Placental epithelial cell (primary cell): Measurements from ENCODE around the genes WNT5A, ARHGEF3, IL17RD and PDE12.

- CAGE, long polyA plus RNA = no peak
Measured at GRCh38 chr3:55480640-55481743, 6.1 kb downstream of the WNT5A start.

- CAGE, long polyA plus RNA = no peak
Measured at GRCh38 chr3:55482905-55483207, 4.2 kb downstream of the WNT5A start.

DNA sequence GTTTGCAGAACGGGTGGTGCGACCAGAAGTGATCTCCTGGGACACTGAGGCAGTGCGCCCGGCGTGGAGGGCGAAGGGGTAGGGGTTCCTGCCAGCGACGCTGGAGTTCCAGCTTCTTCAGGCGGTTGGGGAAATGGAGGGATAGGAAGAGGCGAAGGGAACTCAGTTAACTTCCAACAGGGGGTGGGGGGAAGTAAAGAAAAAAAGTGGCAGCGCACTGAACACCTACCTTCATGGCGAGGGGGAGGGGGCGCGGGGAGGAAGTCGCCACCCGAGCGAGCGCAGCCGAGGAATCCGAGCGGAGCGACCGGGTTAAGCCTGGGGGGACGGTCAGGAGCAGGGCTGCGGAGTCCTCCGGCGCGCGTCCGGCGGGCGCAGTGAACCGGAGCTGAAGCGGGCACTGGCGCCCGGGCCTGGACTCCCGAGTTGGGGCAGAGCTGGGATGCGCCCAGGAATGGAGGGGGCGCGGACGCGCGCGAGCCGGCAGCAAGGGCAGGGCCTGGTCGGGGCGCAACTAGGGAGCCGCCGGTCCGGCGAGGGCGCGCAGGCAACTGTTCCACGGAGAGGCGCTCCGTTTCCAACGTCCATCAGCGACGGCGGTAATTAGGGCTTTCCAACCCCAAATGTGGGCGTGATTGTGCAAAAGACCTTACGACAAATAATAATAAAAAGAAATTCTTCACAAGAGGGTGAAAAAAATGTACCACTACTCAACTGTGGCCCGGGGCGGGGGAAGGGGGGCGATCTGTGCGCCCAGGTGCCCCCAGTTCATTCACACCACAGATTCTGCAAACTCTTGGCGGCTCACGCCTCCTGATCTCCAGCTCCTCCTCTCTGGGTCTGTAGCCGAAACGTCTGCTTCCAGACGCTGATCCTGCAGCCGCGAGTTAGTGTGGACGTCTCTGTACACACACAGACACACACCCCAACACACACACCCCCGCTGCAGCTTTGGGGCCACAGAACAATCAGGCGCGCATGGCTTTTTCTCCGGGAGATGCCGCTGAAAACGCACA, at the start of gene WNT5A:
Gene WNT5A, minus strand, starts transcription at position 556 of the 1,016 bp plus-strand sequence.
- CAGE, long polyA plus RNA = no peak

DNA sequence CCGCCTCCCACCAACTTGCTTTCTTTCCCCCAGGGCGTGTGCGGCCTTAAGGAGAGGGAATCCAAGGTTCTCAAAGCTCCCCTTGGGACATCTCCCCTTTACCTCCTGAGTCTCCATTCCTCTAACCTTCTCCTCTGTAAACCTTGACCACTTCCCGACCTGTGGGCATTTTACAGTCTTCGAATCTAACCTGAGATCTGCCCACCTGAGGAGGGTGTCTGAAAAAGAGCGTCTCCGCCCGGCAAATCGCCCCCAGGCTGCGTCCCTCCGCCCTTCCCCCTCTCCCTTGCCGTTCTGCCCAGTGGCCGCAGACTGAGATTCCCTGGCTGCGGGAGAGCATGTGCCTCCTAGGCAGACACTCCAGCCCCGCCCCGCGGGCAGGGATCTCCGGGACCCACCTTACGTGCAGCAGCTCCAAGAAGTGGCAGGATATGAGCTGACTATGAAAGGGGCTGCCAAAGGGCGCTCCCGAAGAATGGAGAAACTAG, 2.6 kb upstream of the WNT5A start:
- CAGE, long polyA plus RNA = no peak

- CAGE, long polyA plus RNA = no peak
Measured at GRCh38 chr3:55555785-55557121, 69.1 kb upstream of the WNT5A start.

DNA sequence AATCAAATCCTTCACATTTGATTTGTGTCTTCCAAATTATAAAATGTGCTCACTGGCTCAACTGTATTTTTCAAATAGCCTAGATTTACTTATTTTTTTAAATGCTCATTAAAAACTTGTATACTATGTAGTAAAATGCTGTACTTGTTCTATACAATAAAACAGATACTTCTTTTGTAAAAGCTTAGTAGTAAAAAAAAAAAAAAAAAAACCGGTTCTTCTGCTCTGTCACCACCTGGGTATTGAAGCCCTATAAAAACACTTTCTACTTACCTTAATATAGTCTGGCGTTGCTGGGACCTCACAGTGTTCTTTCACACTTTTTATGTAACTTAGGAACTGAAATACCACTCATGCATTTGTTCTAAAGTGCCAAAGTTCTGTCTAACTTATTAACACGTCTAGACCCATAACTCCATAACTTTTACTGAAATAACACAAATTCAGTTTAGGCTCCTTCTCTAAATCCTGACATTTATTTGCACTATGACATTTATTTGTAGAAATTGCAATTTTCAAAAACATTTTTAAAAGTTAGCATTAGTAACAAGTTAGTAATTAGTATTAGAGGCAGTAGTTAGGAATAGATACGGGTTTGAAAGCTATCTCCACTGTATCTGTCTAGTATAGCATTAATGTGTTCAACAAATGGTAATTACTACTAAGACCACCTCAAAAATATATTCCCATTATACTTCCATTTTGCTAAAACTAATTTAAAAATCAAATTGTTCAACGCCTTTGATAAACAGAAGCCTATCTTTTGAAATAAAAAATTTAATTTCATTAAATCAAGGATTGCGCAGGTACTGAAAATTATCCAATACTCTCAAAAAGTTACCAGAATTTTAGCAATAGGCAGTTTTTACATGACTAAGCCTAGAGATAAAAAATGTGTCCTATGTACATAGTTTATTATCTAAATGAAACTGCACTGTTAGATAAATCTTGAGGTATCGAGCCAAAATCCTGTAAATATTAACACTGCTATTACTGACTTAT, 61.1 kb downstream of the TASOR start:
- CAGE, long polyA plus RNA = no peak

GRCh38 chr3:56758493-56759085, 43.2 kb downstream of the ARHGEF3 start:
- CAGE, long polyA plus RNA = no peak

DNA sequence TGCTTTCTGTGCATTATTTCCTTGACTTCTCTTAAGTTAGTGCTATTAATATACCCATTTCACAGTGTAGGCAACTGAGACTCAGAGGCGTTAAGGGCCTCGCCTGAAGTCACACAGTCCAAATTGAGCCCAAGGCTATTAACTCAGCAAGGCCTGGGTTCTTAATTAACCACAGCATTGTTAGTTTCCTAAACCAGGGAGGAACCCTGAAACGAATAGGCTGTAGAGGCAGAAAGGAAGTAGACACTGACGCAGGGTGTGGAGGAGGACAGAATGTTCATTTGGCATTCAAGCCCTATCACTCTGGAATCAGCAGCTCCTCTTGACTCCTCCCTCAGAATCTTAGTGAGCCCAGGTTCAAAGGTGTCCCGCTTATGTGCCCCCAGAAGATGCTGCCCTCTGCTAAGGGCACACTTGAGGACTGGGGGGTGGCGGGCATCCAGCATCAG, 13.9 kb downstream of the ARHGEF3 start:
- CAGE, long polyA plus RNA = no peak

GRCh38 chr3:56801446-56801801, 325 bp downstream of the ARHGEF3 start:
- CAGE, long polyA plus RNA = no peak

DNA sequence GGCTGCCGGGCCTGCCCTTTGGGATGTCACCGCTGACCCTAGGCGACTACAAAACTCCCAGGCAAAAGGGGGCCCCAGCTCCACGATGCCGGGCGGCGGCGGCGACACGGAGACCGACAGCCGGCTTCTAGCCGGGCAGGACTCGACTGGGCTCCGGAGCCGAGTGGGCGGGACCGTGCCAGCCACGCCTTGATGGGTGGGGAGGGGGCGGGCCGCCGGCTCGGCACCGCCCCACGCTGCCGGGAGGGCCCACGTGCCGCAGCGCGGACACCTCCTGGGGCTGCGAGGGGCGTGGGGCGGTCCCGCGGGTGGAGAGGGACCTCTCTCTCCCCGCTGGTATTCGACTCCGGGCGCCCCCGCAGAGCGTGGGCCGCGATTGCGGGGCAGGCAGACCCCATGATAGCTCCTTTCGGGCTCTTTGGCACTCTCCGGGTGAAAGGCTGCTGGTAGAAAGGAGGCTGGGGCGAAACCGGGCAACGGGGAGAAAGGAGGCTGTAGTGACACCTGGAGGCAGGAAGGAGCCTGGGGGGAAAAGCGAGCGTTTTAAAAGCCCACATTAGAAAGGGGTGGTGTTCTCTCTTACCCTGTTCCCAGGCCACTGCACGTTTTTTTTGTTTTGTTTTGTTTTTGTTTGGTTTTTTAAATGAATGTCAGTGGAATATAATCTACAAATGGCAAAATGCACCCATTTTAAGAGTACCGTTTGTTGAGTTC, at the start of gene ARHGEF3:
Gene ARHGEF3, minus strand, starts transcription at position 148 of the 714 bp plus-strand sequence.
- CAGE, long polyA plus RNA = no peak

DNA sequence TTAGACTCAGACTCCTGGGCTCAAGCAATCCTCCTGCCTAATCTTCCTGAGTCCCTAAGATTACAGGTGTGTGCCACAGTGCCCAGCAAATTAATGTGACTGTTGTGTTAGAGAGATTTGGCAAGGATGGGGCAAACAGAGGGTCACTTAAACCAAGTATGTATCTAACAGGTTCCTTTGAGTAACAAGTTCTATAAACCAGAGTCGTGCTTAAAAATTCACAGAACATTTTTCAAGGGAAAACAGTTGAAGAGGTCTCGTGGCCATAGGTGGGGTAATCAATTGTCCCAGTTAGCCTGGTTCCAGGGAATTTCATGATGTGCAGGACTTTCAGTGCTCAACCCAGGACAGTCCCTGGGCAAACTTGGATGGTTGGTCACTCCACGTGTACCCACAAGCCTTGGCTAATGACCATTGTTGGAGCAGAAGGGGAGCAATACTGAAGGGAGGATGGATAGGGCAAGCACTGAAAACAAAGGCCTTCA, 104.1 kb upstream of the SPATA12 start:
- CAGE, long polyA plus RNA = no peak

- CAGE, long polyA plus RNA = no peak
Measured at GRCh38 chr3:57079629-57079975, 19.1 kb downstream of the SPATA12 start.

DNA sequence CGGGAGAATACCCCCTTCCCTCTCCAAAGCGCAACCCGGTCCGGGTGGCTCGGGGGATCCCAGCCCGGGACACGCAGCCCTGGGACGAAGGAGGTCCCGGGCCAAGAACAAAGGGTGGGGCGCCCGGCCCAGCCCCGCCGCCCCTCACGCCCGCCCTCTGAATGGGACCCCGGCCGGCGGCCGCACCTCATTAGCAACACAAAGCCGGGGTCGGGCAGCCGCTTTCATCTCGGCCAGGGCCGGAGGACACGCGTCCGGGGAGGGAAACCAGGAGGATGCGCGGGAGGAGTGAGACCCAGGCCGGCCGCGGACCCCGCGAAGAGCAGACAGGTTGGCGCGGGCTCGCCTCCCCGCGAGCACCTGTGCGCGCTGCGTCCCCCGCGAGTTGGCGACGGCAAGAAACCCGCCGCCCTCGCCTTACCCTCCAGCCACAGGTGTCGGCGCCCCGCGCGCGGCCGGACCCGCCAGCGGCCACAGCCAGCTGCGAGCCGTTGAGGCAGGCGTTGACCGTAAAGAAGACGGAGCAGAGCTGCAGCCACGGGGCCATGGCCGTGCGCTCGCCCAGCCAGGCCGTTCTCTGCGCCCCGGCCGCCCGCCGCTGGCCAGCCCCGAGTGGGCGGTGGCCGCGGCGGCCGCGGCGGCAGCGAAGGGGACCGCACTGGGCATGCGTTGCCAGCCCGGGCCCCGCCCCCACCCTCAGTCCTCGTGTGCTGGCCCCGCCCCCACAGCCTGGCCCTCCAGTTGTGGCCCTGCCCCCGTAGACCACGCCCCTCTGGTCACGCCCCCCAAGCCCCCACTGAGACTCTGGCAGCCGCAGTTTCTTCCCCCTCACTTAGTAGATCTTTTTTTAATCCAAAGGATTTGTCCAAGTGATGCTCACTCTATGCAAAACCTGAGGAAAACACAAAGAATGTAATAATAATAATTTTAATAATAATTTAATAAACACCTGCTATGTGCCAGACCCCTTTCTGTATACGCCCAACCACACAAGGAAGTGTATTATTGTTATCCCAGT, at the start of gene IL17RD:
Gene IL17RD, minus strand, starts transcription at position 614 of the 1,018 bp plus-strand sequence.
- CAGE, long polyA plus RNA = no peak

DNA sequence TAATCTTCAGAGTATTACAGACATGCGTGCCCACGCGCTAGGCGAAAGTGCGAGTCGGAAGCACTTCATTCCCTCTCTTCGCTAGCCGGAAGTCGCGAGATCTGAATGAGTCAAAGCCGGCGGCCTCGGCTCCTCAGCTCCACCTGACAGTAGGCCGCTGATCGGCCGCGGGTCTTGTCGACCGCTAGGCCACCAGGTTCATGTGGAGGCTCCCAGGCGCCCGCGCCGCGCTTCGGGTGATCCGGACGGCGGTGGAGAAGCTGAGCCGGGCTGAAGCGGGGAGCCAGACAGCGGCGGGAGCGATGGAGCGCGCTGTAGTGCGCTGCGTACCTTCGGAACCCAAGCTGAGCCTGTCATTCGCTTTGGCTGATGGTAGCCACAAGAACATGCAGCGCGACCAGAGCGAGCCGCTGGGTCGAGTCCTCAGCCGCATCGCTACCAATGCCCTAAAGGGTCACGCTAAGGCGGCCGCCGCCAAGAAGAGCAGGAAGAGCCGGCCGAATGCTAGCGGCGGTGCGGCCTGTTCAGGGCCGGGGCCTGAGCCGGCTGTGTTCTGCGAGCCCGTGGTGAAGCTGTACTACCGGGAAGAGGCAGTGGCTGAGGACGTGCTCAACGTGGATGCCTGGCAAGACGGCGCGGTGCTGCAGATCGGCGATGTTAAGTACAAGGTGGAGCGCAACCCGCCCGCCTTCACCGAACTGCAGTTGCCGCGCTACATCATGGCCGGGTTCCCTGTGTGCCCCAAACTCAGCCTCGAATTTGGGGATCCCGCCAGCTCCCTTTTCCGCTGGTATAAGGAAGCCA, at the start of gene PDE12:
Gene PDE12, plus strand, starts transcription at position 95 of the 804 bp plus-strand sequence.
- CAGE, long polyA plus RNA = no peak

- CAGE, long polyA plus RNA = no peak
Measured at GRCh38 chr3:57627810-57628575, 30.8 kb upstream of the ARF4 start.

DNA sequence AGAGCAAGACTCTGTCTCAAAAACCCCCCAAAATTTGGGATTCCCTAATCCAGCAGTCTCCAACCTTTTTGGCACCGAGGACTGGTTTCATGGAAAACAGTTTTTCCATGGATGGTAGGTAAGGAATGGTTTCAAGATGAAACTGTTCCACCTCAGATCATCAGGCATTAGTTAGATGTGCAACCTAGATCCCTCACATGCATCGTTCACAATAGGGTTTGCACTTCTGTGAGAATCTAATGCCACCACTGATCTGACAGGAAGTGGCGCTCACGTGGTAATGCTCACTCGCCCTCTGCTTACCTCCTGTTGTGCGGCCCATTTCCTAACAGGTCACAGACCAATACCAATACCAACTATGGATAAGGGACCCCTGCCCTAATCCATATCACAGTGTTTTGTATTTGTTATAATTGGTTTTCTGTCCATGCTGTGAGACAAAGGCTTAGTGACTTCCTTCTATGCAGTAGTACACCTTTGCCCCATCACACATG, 58.9 kb downstream of the SLMAP start:
- CAGE, long polyA plus RNA = no peak

DNA sequence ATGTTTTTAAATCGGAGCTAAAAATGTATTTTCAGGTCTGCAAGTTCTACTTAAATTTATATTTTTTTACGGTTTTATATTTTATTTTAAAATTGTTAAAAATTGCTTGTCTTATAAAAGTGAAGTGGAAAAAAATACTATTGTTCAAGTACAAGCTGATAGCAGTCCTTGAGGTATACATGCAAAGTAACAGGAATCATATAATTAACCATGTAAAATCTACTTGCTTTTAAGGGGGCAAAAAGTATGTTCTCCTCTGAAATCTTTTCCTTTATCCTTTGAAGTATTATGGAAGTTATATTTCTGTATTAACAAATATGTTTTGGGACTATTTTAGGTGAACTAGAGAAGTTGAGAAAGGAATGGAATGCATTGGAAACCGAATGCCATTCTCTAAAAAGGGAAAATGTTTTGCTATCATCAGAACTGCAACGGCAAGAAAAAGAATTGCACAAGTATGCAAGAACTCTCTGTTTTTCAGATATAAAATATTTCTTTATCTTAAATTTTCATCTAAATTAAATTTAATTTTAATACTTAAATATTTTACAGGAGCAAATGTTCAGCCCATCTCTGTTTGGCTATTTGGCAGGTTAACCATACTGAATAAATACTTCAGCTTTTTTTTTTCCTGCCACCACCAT, 95.3 kb upstream of the FLNB start:
- CAGE, long polyA plus RNA = no peak

DNA sequence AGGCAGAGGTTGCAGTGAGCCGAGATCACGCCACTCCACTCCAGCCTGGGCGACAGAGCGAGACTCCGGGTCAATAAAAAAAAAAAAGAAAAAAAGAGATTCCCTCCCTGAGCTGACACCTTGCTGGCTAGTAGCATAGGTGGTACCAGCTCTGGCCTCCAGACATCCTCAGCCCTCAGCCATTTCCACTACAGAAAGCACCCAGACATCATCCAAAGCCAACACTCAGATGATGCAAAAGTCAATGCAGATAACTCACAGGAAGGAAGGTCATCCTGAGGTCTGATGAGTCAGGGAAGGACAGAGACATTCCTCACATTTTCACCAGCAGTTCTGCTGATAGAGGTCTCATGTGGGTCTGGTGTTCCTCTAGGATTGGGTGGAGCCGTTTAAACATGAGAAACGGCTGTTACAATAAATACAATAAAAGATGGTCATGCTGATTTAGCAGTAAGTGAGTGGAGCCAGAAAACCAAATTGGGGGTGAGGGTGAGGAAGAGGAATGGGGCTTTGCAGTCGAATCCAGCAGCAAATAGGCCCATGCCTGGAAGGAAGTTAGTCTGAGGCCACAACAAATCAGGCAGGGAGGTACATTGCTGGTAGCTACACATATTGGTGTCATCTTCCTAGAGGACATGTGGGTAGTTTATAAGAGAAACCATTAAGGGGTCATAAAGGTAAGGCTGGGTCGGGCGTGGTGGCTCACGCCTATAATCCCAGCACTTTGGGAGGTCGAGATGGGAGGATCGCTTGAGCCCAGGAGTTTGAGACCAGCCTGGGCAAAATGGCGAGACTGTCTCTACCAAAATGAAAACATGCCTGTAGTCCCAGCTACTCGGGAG, 33.3 kb upstream of the FLNB start:
- CAGE, long polyA plus RNA = no peak

DNA sequence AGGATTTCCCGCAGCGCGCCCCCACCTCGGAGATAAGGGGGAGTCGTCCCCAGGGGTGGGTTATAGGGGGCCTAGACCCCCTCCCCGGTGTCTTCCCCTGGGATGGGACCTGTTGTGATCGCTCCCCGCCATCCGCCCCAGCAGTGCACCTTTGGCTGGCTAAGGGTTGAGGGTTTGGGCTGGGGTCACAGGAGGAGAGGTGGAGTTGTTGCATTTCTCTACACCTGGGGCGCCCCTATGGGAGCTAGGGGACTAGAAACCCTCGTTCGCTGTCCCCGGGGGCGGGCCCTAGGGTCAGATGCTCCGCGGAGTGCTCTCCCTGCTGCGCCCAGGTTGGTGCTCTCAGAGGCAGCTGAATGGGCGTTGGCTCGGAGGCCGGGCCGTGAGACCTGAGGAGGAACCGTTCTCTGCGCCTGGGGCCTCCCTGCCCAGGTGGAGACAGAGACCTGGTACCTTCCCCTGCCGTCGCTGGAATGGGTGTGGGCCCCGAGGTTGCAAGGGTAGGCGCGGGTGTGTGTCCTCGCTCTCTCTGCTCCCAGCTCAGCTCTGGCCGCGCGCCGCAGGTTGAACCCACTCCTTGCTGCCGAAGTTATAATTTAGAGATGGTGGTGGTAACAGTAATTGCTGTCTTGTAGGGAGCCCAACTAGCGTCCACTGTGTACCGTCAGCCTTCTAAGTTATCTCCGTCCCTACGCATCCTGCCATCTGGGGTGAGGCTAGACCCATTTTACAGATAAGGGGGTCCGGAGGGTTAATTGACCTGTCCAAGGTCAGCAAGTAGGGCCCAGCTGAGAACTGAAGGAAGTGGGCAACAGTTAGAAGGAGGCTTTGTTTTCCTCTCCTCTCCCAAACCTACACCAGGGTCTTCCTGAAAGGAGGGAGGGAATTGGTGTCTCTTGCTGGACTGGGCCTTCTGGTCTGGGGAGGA, 974 bp downstream of the FLNB start:
- CAGE, long polyA plus RNA = no peak

GRCh38 chr3:58035792-58036467, 27.7 kb downstream of the FLNB start:
- CAGE, long polyA plus RNA = no peak